ENCODE measurements around a stretch of chr1.

DNA sequence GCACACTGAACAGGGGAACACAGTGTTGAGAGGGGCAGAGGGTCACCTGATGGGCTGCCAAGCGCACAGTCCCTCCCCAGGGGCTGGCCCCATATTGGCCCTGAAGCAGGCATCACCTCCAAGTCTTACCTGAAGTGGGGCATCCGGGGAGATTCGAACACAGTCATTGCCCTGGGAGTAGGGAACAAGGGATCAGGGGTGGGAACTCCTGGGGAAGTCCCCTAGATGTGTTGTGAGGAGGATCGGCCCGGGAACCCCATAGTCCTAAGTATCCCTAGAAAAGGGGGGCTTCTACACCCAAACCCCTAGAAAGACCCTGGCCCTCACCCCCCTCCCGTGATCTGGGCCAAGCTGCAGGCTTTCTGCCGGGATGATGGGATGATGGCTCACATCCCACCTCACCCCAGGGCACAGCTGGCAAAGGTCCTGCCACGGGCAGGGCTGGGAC, 11.2 kb downstream of the COL16A1 start:
- PRO-cap, result no peak
- RAMPAGE, long total RNA, 3 experiments, result no peak in any of the 3 experiments

DNA sequence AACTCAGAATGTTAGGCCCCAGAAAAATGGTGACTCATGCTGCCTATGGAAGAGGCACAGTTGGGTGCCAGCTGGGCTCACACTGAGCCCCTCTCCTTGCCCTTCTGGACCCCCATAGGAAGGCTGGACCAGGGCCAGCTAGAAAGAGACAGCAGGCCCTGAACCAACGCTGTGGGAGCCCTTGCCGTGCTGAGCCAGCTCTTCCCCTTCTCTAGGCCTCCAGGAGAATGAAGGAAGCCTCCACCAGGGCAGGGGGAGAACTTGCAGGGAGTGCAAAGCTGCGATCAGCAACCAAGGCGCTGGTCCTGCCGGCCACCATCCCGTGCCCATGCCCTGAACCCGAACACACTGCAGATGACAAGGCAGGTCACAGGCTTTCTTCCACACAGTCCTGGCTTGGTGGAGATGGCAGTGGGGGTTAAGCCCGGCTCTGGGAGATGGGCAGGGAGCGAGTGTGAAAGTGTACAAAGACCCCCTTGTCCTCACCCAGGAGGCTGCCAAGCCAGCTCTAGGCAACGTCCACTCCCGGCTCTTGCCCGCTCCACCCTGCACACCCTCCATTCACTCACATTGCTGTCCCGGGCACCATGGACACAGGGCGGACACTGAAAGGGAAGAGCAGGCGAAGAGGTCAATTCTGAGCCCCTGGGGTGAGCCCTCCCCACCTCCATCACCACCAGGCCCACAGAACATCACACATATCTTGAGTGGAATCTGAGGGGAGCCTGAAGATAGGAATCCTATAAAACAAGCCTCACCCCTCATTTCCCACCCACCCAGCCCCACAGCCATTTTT, 9.0 kb downstream of the COL16A1 start:
- PRO-cap, result no peak
- RAMPAGE, long total RNA, 3 experiments, result no peak in any of the 3 experiments

GRCh38 chr1:31695780-31696662, 7.8 kb downstream of the COL16A1 start:
- PRO-cap, result no peak
- RAMPAGE, long total RNA, 3 experiments, result no peak in any of the 3 experiments

DNA sequence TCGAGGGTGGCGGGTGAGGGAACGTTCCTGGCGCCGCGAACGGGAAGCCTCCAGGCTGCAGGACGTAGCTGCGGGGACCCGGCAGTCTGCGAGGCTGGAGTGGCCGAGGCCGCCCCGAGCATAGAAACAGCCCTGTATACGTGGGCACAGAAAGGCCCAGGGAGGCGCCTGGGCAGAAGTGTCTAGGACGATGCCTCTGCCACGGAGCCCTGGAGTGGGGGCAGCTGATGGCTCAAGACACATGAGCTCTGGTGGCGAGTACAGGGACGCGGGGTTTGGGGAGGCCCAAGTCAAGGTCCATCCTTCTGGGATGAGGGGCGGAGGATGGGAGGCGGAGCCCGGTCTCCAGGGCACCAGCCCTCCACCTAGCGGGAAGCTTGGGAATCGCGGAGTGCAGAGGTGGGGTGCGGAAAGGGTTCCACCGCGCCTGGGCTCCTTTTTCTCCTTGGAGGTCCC, 11.7 kb upstream of the COL16A1 start:
- PRO-cap, result bidirectional peak, plus-strand start at position 375 of the sequence, minus-strand start at position 326 of the sequence
- RAMPAGE, long total RNA, 3 experiments, result no peak in any of the 3 experiments

DNA sequence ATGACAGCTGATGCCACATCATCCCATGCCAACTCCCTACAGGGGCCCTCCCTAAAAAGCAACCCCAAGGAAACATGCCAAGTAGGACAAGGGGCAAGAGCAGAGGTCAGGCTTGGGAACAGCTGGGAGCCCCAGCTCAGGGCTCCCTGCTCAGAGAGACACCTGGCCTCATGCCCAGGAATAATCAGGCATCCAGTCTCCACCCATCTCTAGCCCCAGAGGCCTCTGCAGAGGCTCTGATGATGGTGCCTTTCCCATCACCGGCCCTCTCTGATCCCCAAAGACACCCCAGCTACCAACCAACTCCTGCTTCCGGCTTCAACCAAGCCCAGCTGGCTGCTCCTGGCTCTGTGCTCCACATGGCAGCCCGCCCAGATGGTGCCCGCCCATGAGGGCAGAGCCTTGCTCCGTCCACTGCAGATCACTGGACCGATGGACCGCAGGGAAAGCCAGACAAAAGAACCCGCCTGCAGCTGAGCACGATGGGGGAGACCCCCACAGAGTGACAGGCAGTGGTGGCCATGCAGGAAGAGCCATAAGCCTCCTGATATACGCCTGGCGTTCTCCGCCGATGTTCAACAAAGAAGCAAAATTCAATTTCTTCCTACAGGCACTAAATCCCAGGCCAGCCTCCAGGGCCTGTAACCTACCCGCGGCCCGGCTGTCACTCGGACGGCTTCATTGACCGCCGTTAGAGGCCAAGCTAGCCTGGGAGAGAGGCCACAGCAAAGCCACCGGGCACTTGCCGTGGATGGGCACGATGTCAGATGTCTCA, 10.0 kb downstream of the ADGRB2 start:
- PRO-cap, result no peak
- RAMPAGE, long total RNA, 3 experiments, result no peak in any of the 3 experiments

GRCh38 chr1:31905059-31905705, 33.0 kb downstream of the PTP4A2 start:
- PRO-cap, result no peak
- RAMPAGE, long total RNA, 3 experiments, result no peak in any of the 3 experiments

- PRO-cap, result no peak
- RAMPAGE, long total RNA, 3 experiments, result no peak in any of the 3 experiments
These were observed 32.2 kb downstream of the PTP4A2 start for GRCh38 chr1:31905706-31906685.

- PRO-cap, result bidirectional peak, plus-strand start at chr1:31944596, minus-strand start at chr1:31944395; bidirectional peak, plus-strand start at chr1:31944996, minus-strand start at chr1:31944880
- RAMPAGE, long total RNA, 3 experiments, result no peak in any of the 3 experiments
These were observed 6.2 kb upstream of the PTP4A2 start for GRCh38 chr1:31943944-31945218.

- PRO-cap, result no peak
- RAMPAGE, long total RNA, 3 experiments, result no peak in any of the 3 experiments
These were observed 36.1 kb upstream of the KHDRBS1 start for GRCh38 chr1:31977302-31978141.

DNA sequence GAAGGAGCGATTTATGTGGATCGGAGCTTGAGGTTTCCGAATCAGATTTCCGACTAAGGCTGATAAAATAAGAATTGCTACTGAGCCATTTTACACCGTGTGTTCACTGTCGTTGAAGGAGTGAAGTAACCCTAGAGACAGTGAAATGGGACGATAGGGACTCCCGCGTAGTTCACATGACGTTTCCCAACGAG, 1.2 kb downstream of the KHDRBS1 start:
- PRO-cap, result no peak
- RAMPAGE, long total RNA, 3 experiments, result no peak in any of the 3 experiments

GRCh38 chr1:32036687-32037072, 23.0 kb downstream of the KHDRBS1 start:
- PRO-cap, result no peak
- RAMPAGE, long total RNA, 3 experiments, result no peak in any of the 3 experiments

DNA sequence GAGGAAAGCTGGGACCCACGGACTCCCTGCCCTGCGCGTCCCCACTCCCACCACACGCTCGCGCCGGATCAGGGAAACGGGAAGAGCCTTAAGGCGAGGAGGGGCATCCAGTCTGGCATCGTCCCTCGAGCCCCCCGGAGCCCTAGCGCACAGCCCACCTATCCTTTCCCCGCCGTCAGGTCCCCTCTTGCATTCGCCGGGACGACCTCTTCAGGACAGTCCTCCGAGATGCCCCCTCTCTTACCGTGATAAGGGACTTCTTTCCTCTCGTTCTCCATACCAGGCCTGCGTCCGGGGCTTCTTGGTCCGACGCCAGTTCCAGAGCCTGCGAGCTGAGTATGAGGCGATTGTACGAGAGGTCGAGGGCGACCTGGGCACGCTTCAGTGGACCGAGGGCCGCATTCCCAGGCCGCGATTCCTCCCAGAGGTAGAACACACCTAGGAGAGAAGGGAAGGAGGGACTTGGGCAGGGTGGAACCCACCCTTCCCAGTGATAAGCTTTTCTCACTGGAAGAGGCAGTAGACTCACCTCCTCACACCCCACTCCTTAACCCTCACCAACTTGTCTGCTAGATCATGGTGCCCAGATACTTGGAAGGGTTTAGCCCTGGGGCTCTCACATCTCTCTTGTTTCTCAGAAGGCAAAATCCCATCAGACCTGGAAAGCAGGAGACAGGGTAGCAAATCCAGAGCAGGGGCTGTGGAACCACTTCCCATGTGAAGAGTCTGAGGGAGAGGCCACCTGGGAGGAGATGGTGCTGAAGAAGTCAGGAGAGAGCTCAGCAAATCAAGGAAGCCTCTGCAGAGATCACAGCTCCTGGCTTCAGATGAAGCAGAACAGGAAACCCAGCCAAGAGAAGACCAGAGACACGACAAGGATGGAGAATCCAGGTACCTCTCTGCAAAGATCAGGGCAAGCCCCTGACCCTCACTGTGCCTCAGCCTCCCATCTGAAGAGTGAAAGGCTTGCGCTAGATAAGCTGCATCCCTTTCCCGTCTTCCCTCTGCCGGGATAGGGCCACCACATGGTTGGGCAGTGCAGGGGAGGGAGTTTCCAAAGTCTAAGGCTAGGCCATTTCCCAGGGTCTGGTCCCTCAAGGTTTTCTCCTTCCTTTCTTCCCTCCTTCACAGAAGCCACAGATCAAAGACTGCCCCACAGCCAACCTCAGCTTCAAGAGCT, 790 bp downstream of the IQCC start:
- PRO-cap, result no peak
- RAMPAGE, long total RNA, 3 experiments, result no peak in any of the 3 experiments

DNA sequence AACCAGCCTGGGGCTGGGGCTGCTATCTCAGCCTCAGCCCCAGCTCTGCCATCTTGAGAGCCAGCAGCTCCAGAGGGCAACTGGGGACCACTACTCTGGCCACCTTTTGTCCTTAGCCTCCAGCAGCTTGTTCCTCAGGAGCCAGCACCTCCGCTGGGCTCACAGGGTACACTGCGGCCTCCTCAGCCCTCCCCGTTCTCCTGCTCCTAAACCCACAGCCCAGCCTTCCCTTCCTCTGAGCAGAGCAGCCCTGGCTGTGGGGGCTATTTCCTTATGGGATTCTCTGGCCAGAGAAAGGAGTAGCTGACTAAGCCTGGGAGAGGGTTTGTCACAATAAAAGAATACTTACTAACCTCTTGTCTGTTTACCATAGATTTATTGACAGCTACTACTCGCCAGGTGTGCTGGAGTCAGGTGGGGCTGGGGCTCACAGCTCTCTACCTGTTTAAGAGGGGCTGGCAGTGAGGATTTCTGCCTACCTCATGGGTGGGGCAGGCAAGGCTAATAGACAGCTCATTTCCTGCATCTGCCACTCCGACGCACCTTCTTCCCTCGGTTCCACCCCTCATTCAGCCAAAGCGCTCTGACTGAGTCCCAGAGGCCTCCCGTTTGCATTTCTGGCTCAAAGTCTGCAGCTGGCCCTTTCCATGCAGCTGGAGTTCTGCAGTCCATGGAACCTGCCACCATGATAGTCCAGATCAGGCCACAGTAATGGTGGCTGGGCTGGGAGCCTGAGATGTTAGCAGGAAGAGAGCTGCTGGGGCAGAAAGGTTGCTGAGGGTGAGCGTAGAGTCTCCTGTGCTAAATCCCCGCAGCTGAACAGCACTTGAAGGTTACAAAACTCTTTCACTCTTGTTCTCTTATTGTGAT, 6.1 kb downstream of the TMEM234 start:
- PRO-cap, result no peak
- RAMPAGE, long total RNA, 3 experiments, result no peak in any of the 3 experiments

DNA sequence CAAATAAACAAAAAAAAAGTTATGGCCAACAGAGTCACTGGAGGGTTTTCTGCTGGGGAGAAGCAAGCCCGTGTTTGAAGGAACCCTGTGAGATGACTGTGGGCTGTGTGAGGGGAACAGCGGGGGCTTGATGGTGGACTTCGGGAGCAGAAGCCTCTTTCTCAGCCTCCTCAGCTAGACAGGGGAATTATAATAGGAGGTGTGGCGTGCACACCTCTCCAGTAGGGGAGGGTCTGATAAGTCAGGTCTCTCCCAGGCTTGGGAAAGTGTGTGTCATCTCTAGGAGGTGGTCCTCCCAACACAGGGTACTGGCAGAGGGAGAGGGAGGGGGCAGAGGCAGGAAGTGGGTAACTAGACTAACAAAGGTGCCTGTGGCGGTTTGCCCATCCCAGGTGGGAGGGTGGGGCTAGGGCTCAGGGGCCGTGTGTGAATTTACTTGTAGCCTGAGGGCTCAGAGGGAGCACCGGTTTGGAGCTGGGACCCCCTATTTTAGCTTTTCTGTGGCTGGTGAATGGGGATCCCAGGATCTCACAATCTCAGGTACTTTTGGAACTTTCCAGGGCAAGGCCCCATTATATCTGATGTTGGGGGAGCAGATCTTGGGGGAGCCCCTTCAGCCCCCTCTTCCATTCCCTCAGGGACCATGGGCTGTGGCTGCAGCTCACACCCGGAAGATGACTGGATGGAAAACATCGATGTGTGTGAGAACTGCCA, 18.0 kb upstream of the HDAC1 start:
- PRO-cap, result no peak
- RAMPAGE, long total RNA, 3 experiments, result no peak in any of the 3 experiments

DNA sequence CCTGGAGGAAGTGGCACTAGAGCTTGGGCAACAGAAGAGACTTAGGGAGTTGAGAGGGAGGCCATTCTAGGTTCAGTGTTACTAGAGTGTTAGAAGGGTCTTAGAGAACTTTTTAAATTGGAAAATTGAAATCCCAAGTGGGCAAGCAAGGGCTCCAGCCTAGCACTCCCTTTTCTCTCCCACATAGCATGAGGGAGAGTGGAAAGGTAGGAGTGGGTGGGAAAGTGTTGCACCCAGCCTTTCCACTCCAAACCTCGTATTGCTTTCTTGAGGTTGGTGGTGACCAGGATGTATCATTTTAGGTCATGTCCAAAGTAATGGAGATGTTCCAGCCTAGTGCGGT, 5.8 kb downstream of the MARCKSL1 start:
- PRO-cap, result no peak
- RAMPAGE, long total RNA, 3 experiments, result no peak in any of the 3 experiments

GRCh38 chr1:32333460-32333696, 2.7 kb downstream of the MARCKSL1 start:
- PRO-cap, result no peak
- RAMPAGE, long total RNA, 3 experiments, result no peak in any of the 3 experiments

- PRO-cap, result no peak
- RAMPAGE, long total RNA, 3 experiments, result no peak in any of the 3 experiments
These were observed 2.4 kb upstream of the MARCKSL1 start for GRCh38 chr1:32338271-32339021.

DNA sequence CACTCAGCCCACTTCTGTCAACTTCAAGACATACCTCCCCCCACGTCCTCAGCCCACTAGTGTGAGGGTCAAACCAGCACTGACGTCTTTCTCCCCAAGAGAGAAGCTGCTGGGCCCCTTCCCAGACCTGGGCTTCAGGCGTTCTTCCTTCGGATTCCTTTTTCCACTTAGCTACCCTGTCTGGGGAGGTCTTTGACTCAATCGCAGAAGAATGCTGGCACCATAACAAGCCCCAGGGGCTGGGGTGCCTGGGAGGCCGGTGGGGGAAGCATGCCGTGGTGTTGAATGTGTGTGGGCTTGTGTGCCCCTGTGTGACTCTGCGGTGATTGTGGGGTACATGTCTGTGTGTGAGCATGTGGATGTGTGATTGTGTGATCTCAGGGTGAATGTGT, 850 bp upstream of the SYNC start:
- PRO-cap, result no peak
- RAMPAGE, long total RNA, 3 experiments, result no peak in any of the 3 experiments

DNA sequence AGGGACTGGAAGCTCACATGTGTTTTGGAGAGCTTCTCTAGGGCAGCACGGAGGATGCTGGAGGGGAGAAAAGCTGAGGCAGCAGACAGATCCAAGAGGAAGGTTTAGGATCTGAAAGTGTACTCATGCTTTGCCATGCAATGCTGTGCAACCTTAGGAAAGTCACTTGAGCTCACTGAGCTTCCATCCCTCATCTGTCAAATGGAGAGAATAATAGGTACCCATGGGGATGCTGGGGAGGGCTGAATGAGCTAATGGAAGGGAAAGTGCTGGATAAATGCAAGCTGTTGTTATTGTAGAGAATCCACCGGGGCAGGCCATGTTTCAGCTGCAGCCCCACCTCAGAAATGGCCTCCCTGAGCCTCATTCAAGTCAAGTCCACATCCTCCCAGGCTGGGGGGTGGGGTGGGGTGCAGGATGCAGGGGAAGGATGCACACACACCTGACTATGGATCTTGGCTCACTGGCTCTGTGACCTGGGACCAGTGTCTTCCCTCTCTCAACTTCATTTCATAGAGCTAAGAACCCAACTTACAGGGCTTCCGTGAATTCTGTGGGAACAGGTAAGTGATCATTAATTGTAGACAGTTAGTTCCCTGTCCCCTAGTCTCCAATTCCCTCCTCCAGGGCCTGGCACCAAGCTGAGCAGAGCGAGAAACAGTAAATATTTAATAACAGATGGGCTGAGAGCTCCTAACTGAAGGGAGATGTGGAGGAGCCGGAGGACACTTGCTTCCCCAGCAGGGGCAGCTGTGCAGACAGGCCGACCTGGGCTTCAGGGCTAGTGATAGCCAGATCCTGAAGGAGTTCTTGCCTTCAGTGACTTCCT, 12.7 kb upstream of the KIAA1522 start:
- PRO-cap, result no peak
- RAMPAGE, long total RNA, 3 experiments, result no peak in any of the 3 experiments

DNA sequence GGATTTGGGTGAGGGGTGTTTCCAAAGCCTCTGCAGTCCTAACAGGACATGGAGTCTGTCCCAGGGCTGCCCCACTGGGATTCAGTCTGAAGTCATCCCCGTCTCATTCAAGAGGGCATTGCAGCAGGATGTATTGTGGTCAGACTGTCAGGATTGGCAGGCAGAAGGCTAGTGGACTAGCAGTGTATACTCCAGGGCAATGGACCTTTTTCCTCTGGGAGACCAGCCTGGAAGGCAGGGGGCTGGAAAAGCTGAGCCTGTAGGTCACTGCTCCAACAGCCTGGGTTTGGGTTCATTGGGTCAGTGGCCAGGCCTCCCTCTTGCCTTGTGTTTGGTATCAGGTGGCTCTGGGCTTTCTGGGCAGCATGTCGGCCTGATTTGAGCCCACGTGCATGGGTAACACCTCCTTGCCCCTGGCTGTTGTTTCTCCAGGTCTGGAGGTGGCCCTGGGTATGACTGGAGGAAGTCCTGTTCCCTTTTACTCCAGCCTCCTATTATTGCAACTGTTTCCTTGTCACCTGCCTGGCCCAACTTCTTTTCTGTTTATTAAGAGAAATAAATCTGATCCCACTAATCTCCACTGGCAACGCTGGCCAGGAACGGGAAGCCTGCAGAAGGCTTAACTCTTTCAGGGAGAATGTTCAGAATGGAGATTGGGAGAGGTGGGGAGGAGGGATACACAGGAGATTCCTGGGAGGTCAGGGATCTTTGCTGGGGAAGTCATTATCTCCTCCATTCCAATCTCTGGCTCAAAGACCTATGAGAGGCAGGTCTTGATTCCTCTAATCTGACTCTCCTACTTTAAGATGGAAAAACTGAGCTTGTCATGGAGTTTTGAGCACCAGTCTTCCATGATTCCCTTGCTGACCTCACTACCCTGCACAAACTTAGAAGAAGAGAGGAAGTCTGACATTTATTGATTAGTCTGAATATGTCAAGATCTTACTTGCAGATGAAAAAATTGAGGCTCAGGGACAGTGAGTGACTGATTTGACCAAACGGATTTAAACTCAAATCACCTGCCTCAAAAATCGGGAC, 2.2 kb downstream of the KIAA1522 start:
- PRO-cap, result no peak
- RAMPAGE, long total RNA, 3 experiments, result no peak in any of the 3 experiments